ENCODE data around the gene WDR45B.

- RRBS, 2 experiments, result 45 to 78% methylated on average over 8 of the region's 42 CpGs
Measured at GRCh38 chr17:82050581-82051234, 903 bp downstream of the RFNG start.

- RRBS, 2 experiments, result 91 to 94% methylated on average over 10 to 13 of the region's 51 CpGs
Measured at GRCh38 chr17:82063974-82065247, 1.2 kb downstream of the DUS1L start.

GRCh38 chr17:82113796-82114507 lies 15.9 kb upstream of the FASN start:
- RRBS, 2 experiments, result no CpG with 5 or more reads among the region's 17 CpGs

- RRBS, 2 experiments, result 69 to 71% methylated on average over 4 of the region's 47 CpGs
Measured at GRCh38 chr17:82126510-82127535, 28.8 kb upstream of the FASN start.

DNA sequence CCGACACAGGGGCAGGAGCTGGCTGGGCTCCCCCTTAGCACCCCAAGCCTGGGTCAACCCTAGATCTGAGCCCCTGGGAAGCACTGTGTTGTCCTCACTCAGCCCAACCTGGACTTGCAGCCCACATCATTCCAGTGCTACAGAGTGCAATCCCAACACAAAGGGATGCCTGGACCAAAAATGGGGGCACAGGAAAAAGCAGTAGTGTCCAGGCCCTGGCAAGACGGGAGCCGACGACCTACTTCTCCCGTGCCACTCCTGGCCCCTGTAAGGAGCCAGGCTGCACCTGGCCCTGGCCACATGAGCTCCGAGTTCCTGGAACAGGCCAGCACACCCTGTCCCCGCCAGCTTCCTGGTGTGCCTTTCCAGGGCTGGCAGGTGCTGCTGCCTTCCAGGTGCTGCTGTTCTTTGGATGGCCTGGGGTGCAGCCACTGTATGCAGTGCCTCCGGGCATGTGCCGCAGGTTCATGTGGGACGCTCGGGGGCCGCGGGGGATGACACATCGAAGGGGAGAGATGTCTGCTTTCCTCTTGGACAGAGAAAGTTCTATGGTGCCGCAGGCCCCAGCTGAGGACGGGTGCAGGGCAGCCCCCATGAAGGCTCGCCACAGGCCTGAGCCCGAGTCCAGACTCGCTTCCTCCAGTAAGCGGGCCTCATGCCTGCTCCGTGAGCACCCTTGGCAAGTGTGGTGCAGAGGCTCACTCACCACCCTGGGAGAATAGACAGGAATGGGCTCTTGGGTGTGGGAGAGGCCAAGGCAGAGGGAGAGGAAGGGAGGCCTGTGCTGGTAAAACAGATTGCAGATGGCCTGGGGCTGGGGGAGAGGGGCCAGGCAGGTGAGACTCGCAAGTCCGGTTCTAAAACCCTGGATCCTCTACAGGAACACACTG lies 54.6 kb upstream of the FASN start:
- RRBS, 2 experiments, result no CpG with 5 or more reads among the region's 23 CpGs

DNA sequence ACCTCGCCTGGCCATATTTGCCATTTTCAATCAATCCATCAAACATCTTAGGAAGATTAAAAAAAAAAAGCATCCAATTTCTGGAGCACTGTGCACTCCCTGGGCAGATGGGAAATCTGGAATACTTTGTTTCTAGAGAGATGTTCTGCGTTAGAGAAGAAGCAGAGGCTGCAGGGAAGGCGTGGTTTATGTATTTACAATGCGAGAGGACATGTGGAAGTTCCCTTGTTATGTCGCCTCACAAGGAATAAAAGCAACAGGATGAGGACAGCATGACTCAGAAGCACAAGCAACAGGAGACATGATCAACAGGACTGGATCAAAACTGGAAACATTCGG lies 52.7 kb downstream of the CCDC57 start:
- RRBS, 2 experiments, result no CpG with 5 or more reads among the region's 6 CpGs

DNA sequence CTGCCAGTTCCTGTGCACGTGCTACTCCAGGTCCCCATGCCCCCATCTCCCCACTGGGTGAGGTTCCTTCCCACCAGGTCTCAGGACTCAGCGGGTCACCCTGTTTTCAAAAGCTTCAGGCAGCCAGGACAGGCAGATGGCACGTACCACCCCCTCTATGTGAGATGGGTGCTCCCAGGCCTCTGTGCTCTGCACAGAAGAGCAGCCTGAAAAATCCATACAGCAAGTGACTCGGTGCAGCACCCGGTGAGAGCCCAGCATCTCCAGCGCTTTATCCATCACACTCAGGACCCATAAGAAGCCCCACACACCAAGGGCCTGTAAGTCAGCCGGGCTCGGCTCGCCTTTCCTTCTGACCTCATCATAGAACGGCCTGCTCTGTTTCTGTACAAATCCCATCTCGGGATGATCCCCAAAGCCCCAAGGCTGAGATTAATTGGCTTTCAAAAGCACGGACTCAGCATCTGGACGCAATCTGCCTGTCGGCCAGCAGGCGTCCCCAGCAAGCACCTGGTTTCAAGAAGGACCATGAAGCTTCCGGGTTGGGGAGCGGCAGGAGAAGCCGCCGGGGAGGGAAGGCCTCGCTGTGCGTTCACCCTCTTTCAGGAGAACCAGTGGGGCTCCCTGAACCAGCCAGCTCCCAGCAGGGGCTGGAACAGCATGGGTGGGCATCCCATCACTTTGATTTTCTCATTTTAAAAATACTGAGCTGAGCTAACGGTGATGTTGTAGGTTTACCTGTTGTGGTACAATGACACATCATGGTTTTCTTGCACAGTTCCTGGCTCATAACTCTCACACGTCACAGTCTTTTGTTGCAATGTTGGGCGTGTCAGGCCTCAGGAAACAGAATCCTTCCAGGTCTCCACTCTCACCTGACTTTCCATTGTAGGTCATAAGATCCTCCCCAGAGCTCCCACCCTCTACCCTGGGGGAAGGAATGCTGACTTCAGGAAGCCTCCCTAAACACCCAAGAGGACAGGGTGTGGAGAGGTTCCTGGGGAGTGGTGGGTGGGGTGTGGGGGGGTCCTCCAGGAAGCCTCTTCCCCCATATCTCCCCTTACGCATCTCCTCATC lies 6.8 kb downstream of the CCDC57 start:
- RRBS, 2 experiments, result 70 to 88% methylated on average over 3 of the region's 25 CpGs

- RRBS, 2 experiments, result no CpG with 5 or more reads among the region's 12 CpGs
Measured at GRCh38 chr17:82262296-82263035, 11.0 kb downstream of the CSNK1D start.

GRCh38 chr17:82297285-82297803 lies 20.1 kb downstream of the CD7 start:
- RRBS, 2 experiments, result no CpG with 5 or more reads among the region's 19 CpGs

DNA sequence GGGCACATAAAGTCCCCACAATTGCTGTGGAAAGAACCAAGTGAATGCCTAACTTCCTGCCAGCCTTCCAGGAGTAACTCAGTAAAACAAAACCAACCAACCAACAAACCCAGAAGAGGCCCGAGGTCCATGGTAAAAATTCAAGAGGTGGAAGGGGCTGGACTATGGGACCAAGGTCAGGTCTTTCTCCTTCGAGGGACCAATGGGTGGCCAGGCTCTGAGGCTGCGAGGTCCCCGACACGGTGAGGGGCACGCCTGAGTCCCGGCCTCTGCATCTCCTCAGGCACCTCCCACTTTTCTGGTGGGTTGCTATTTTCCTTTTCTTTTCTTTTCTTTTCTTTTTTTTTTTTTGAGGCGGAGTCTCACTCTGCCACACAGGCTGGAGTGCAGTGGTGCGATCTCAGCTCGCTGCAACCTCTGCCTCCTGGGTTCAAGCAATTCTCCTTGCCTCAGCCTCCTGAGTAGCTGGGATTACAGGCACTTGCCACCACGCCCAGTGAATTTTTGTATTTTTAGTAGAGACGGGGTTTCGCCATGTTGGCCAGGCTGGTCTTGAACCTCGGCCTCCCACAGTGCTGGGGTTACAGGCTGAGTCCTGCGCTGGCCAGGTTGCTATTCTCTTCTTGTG lies 17.9 kb downstream of the CD7 start:
- RRBS, 2 experiments, result no CpG with 5 or more reads among the region's 15 CpGs

- RRBS, 2 experiments, result 54% methylated on average over 4 of the region's 13 CpGs; no CpG with 5 or more reads in 1 of the 2 experiments
Measured at GRCh38 chr17:82300839-82301139, 16.6 kb downstream of the CD7 start.

DNA sequence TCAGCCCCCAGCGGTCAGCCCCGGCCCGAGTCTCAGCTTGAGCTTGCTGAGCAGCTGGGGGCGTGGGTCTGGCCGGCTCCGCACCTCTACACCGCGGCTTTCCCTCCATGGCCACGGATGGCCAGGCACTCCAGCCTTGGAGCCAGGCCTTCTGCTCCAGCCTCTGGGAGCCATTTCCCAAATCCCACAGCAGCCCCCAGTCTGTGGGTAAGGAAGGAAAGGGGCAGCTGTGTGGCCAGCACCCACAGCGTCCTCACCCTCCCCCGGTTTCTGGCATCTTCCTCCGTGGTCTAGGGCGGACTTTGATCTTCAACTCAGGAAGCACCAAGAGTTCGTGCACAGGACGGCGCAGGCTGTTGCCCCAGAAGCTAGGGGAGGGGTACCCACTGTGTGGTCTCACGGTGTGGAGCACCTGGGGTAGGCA lies 14.2 kb downstream of the CD7 start:
- RRBS, 2 experiments, result 86 to 88% methylated on average over 1 to 2 of the region's 17 CpGs

DNA sequence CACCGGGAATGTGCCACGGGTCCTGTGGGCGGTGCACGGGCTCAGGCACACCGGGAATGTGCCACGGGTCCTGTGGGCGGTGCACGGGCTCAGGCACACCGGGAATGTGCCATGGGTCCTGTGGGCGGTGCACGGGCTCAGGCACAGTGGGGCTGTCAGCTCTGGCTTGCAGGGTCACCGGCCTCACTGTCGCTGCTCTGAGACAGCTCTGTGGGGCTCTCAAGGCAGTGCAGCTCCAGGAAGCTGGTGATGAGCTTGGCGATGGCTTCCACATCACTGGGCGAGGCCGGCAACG lies 6.8 kb downstream of the CYBC1 start:
- RRBS, 2 experiments, result 95 to 97% methylated on average over 1 of the region's 17 CpGs

GRCh38 chr17:82496275-82496912 lies 23.1 kb upstream of the FOXK2 start:
- RRBS, 2 experiments, result 57% methylated on average over 1 of the region's 25 CpGs; no CpG with 5 or more reads in 1 of the 2 experiments

GRCh38 chr17:82560579-82561125 lies 41.1 kb downstream of the FOXK2 start:
- RRBS, 2 experiments, result no CpG with 5 or more reads among the region's 11 CpGs

- RRBS, 2 experiments, result no CpG with 5 or more reads among the region's 25 CpGs
Measured at GRCh38 chr17:82571459-82572190, 52.1 kb downstream of the FOXK2 start.

DNA sequence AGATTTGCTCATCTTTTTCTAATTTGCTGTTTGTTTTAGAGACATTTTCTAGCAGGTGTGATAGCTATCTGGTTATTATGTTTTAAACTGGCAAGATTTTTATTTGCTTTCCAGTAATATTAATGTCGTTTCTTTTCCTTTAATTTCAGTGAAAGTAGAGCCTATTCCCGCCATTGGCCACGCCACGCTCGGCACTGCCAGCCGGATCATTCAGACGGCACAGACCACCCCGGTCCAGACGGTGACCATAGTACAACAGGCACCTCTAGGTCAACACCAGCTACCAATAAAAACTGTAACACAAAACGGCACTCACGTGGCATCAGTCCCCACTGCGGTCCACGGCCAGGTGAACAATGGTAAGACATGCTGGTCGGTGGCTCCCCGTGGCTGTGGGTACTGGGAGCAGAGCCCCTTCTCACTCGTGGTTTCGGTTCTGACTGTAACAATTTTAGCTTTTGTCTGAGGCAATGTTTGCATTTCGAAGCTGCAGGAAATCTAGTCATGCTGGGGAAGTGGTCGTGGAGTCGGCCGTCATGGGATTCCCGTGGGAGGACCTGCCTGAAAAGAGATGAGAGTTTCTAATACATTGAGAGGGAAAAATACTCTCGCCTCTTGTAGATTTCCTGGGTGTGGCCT lies 61.2 kb downstream of the WDR45B start:
- RRBS, 2 experiments, result no CpG with 5 or more reads among the region's 23 CpGs

DNA sequence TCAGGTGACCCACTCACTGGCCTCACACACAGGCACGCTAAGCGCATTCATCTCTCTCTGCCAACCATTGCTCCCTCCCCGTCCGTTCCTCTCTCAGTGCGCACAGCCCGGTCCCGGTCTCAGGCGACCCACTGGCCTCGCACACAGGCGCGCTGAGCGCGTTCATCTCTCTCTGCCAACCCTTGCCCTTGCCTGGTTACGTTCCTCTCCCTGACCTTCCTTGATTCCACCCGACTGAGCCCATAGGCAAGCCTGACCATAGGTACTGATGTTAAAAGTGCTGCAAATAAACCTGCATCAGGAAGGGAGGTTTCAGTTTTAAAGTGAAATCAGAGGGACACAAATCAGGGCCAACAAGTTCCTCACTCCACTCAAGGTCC lies 20.7 kb downstream of the WDR45B start:
- RRBS, 2 experiments, result 95% methylated on average over 4 of the region's 15 CpGs; no CpG with 5 or more reads in 1 of the 2 experiments

- RRBS, 2 experiments, result 1% methylated on average over 6 of the region's 109 CpGs
Measured at GRCh38 chr17:82648186-82649055, at the start of gene WDR45B. WDR45B (minus strand) TSS chr17:82648444.

DNA sequence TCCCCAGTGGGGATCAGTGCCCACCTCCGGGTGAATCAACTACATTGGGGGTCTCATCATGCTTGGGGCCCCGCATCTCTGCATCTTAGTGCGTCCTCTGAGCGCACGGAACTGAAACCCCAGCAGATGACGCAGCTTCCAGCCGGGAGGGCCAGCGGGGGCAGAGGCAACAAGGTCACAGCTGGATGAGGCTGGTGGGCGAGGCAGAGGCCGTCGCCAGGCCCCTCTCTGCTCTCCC lies 4.4 kb upstream of the RAB40B start:
- RRBS, 2 experiments, result 100% methylated on average over 1 of the region's 11 CpGs; no CpG with 5 or more reads in 1 of the 2 experiments